HepG2 (cell line): ENCODE results near the genes PLS1 and CHST2.

DNA sequence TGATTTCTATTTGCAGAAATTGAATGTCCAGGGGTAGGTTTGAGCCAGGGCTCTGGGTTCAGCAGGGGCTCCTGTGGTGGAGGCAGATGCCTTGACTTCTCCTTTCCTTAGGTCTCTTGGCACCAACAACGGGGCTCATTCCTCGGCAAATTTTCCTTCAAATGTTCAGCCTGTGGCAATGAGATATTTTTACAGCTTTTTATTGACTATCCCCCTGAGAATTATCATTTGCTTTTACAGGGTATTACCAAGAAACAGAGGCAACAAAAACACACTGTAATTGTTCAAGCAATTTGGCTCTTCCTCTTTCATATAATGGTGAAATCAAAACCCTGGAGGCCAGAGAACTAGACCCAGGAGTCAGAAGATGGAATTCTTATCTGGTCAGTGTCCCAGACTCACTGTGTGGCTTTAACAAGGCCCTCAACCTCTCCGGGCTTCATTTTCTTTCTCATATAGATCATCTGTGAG is 40.0 kb downstream of the TRIM42 start:
- RRBS, 2 experiments = no CpG with 5 or more reads among the region's 3 CpGs
CAGE:
- cytosol, long polyA minus RNA = no peak
- cytosol, long polyA plus RNA = no peak
- long polyA plus RNA = no peak
- nucleus, long polyA minus RNA = no peak
- nucleus, long polyA plus RNA = no peak

GRCh38 chr3:140980315-140981672 is 39.2 kb downstream of the SLC25A36 start:
- RRBS, 2 experiments = no CpG with 5 or more reads among the region's 9 CpGs
CAGE:
- cytosol, long polyA minus RNA = no peak
- cytosol, long polyA plus RNA = no peak
- long polyA plus RNA = no peak
- nucleus, long polyA minus RNA = no peak
- nucleus, long polyA plus RNA = no peak

DNA sequence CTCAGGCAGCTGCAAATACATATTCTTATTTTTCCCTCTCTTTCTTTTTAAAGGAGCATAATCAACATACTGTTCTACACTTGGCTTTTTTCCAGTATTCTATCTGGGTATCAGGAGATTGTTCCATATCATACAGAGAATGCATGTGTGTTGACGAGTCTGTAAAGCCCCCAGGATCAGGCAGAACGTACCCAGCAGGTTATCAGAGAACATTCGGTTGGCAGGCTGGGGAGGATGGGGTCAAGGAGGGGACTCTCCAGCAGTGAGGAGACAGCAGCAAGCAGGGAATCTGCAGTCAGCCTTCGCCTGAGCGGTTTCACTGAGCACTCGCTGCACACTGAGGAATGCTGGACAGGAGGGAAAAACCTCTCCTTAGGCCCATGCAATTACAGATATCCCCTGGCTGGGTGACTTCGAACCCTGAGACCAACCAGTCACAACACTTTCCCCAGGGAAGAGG is 59.9 kb downstream of the PXYLP1 start:
- RRBS, 2 experiments = no CpG with 5 or more reads among the region's 7 CpGs
CAGE:
- cytosol, long polyA minus RNA = no peak
- cytosol, long polyA plus RNA = no peak
- long polyA plus RNA = no peak
- nucleus, long polyA minus RNA = no peak
- nucleus, long polyA plus RNA = no peak

DNA sequence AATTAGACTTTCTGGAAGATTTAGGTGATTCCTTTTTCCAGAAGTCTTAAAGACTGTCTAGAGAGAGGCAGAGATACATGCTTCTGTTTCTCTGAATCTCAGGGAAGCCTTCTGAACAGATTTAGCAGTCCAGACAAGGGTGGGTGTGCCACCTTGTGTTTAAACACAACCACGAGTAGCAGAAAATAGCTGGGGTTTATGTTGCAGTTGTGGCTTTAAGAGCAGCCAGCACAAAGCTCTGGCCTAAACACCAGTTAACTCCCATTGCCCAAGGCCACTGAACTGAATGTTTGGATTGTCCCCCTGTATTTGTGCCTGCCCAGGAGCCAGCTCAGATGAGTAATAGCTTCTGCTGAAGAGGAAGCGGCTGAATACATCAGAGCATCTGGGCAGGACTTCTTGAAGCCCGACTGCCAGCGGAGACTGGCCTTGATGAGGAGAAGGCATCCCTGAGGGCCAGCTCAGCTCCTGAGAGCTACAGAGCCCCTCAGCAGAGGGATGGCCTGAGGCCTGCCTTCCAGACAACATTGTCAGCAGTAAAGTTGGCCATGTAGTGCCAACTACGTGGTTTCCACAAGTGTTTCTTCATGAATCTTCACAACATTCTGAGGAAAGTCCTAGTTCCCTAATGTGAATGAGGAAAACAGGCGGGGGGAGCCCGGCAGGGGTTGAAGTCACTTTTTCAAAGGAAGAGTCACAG is 65.9 kb upstream of the ZBTB38 start:
- RRBS, 2 experiments = no CpG with 5 or more reads among the region's 7 CpGs
CAGE:
- cytosol, long polyA minus RNA = no peak
- cytosol, long polyA plus RNA = no peak
- long polyA plus RNA = no peak
- nucleus, long polyA minus RNA = no peak
- nucleus, long polyA plus RNA = no peak

DNA sequence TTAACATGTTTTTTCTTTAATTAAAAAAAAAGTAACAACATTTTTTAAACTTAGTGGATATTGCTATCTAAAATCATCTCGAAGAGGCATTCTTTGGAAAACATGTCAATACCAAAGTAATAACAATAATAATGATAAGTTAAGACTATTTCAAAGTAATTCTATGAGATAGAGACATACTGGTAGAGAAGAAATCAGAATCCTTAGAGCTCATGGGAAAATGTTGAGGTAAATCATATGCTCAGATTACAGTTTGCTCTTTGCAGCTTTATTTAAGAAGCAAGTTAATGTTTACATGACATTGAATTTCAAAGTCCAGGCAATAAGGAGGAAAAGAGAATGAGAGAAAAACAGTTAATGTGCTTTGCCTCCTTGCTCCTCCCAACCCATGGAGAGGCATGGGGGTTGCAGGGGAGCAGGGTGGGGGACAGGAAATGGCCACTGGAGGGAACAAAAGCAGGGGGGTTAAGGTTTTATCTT is 42.3 kb upstream of the ZBTB38 start:
- RRBS, 2 experiments = no CpG with 5 or more reads among the region's 1 CpG
CAGE:
- cytosol, long polyA minus RNA = no peak
- cytosol, long polyA plus RNA = no peak
- long polyA plus RNA = no peak
- nucleus, long polyA minus RNA = no peak
- nucleus, long polyA plus RNA = no peak

DNA sequence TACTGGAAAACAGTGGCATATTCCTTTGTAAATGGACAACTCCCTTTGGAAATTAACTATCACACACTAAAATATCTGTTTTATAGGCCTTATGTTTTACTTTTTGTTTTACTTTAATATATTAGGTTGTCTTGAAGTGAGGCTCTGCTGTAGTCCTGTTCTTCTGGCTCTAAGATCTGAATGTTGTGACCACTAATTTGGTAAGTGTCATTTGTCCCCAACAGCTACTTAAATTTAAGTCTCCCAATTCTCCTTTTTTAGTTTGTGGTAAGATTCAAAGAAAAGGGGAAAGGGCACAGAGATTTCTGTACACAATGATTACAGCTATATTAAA is 1.4 kb downstream of the ZBTB38 start:
CAGE:
- cytosol, long polyA minus RNA = no peak
- cytosol, long polyA plus RNA = no peak
- long polyA plus RNA = no peak
- nucleus, long polyA minus RNA = no peak
- nucleus, long polyA plus RNA = no peak

DNA sequence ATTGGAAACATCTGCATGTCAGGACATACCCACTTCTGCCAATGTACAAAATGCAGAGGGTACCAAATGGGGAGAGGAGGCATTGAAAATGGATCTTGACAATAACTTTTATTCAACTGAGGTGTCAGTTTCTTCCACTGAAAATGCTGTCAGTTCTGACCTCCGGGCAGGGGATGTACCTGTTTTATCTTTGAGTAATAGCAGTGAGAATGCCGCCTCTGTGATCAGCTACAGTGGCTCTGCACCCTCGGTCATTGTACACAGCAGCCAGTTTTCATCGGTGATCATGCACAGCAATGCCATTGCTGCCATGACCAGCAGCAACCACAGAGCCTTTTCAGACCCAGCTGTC is 42.6 kb upstream of the RASA2 start:
- RRBS, 2 experiments = no CpG with 5 or more reads among the region's 4 CpGs
CAGE:
- cytosol, long polyA minus RNA = no peak
- cytosol, long polyA plus RNA = no peak
- long polyA plus RNA = no peak
- nucleus, long polyA minus RNA = no peak
- nucleus, long polyA plus RNA = no peak

DNA sequence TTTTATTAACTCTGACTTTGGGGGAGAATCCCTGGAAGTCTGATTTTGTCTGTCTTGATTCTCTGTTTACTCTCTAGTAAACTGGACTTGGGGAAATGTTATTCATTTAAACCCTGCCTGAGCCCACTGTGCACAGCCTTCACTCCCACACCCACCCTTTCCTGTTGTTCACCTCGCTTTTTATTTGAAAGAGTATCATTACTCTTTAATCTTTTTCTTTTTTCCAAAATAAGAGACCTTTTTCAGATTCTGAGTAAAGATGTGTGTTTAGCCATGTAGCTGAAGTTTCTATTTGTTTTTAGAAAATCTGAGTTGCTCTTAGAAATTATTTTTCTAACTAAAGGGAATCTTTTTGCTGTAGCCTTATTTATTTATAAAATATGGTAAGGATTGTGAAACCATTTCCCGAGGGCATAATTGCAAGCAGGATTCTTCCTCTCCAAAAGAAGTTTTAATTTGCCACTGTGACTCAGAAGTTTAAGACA is 43.3 kb downstream of the RASA2 start:
- RRBS, 2 experiments = no CpG with 5 or more reads among the region's 2 CpGs
CAGE:
- cytosol, long polyA minus RNA = no peak
- cytosol, long polyA plus RNA = no peak
- long polyA plus RNA = no peak
- nucleus, long polyA minus RNA = no peak
- nucleus, long polyA plus RNA = no peak

DNA sequence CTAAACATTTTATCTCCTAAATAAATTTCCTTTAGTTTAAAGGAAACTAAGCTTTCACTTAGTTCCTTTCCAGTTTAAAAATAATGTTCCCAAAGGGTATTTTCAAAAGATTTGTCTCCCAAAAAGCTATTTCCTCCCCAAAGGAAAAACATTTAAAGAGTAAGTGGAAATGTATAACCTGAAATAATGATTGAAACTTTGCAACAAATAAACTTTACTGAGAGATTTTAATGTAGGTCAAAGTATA is 2.0 kb downstream of the RNF7 start:
CAGE:
- cytosol, long polyA minus RNA = no peak
- cytosol, long polyA plus RNA = no peak
- long polyA plus RNA = no peak
- nucleus, long polyA minus RNA = no peak
- nucleus, long polyA plus RNA = no peak

GRCh38 chr3:141913560-141913908 is 37.1 kb downstream of the ATP1B3 start:
- RRBS, 2 experiments = no CpG with 5 or more reads among the region's 1 CpG
CAGE:
- cytosol, long polyA minus RNA = start-site peak on the plus strand at chr3:141913650-141913657, 16 reads; start-site peak on the plus strand at chr3:141913717-141913833, 41 reads
- cytosol, long polyA plus RNA = no peak
- long polyA plus RNA = no peak
- nucleus, long polyA minus RNA = no peak
- nucleus, long polyA plus RNA = no peak

GRCh38 chr3:141914092-141915196 is 38.0 kb downstream of the ATP1B3 start:
- RRBS, 2 experiments = no CpG with 5 or more reads among the region's 6 CpGs
CAGE:
- cytosol, long polyA minus RNA = no peak
- cytosol, long polyA plus RNA = no peak
- long polyA plus RNA = no peak
- nucleus, long polyA minus RNA = no peak
- nucleus, long polyA plus RNA = no peak

GRCh38 chr3:141941863-141942516 is 65.5 kb downstream of the ATP1B3 start:
- RRBS, 2 experiments = 86 to 93% methylated on average over 2 to 3 of the region's 13 CpGs
CAGE:
- cytosol, long polyA minus RNA = no peak
- cytosol, long polyA plus RNA = no peak
- long polyA plus RNA = no peak
- nucleus, long polyA minus RNA = no peak
- nucleus, long polyA plus RNA = no peak

DNA sequence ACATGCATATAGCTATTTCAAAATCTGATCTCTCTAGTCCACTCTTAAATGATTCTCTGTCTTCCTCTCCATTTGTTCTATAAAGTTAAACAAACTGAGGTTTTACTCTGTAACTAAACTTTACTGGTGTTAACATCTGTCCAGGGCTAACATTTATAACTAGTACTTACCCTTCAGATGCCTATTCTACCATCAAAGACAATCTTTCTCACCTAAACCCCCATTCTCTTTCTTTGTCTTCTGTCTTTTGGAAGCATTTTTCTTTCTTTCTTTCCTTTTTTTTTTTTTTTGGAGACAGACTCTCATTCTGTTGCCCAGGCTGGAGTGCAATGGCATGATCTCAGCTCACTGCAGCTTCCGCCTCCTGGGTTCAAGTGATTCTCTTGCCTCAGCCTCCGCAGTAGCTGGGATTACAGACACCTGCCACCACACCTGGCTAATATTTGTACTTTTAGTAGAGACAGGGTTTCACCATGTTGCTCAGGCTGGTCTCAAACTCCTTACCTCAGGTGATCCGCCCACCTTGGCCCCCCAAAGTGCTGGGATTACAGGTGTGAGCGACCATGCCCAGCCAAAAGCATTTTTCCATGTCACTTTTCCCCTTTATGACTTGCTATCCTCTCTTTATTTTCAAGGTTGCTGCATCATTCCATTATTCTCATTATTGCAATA is 58.9 kb downstream of the TFDP2 start:
- RRBS, 2 experiments = no CpG with 5 or more reads among the region's 4 CpGs
CAGE:
- cytosol, long polyA minus RNA = no peak
- cytosol, long polyA plus RNA = no peak
- long polyA plus RNA = no peak
- nucleus, long polyA minus RNA = no peak
- nucleus, long polyA plus RNA = no peak

DNA sequence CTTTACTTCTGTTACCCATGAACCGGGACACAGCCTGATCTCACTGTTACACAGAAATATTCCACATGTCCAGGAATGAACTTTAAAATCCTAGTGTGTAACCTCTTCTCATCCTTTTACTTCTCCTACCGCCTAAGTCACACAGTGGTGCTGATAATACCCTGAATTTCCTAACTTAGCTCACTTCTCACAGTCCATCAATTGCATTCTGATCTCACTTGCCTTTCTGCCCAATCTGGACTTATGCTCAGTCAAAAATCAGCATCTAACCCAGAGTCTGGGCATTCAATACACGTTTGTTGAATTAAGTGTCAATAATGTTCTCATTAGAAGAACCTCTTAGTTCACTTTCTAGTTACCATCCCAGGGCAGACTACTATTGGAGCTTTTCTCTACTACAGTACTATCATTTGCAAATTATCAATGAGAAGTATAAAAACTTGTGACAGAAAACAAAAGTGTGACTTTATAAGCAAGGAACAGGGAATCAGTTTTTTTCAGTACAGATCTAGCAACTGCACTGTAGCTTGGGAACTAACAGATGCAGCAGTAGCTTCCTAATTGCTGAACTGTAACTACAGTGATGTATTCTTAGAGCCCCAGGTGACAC is 17.0 kb downstream of the XRN1 start:
- RRBS, 2 experiments = no CpG with 5 or more reads among the region's 3 CpGs
CAGE:
- cytosol, long polyA minus RNA = no peak
- cytosol, long polyA plus RNA = no peak
- long polyA plus RNA = no peak
- nucleus, long polyA minus RNA = no peak
- nucleus, long polyA plus RNA = no peak

DNA sequence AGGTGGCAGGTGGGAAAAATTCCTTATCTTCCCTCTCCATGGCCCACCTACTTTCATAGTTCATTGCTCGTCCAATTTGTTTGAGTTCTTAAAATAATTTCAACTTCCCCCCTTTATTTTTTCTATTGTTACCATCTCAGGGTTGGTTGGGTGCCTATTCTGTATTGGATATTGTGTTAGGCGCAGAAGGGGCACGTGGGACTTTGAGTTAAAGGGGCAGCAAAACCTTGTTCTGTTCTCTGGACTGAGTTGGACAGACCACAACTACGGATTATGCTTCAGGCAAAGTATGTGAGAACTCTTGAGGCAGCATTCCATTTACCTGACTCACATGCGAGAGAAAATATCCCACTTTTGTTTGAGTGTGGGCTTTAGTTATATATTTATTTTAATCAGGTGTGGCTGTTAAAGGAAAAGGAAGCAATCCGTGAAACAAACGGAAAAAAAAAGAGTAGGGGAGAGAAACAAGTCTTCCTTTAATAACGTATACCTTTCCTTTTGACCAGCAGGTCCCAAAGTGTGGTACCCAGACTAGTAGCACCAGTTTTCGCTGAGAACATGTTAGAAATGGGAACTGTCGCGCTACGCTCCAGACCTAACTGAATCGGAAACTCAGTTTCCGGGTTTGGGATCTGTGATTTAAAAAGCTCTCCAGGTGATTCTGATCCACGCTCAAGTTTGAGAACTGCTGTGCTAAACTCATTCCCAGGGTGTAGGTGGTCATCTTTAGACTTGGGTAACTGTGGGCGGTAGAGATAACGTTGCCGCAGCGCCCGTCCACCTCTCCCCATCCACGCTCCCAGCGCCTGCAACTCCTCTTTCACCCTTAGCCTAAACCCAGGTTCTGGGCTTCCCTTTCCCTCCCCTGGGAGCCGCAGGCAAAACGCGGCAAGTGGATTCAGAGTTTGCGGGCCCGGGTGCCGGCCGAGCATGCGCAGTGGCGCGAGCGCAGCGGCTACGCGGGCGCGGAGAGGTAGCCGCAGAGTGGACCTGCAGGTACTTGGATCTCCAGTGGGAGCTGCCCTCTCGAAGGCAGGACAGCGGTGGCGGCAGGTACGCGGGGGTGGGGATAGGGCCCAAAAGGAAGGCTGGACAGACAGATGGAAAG is at the start of gene PLS1:
Gene PLS1 (plus strand): TSS at position 937 of the 1,108 bp plus-strand sequence.
- RRBS, 2 experiments = no CpG with 5 or more reads among the region's 44 CpGs
CAGE:
- cytosol, long polyA minus RNA = start-site peak on the plus strand centred at position 971 of the sequence, 29 bp wide, 101 reads
- cytosol, long polyA plus RNA = start-site peak on the plus strand centred at position 978 of the sequence, 20 bp wide, 93 and 108 reads in 2 replicates
- long polyA plus RNA = start-site peak on the plus strand centred at position 986 of the sequence, 36 bp wide, 143 and 154 reads in 2 replicates
- nucleus, long polyA minus RNA = no peak
- nucleus, long polyA plus RNA = start-site peak on the plus strand centred at position 987 of the sequence, 55 bp wide, 108 and 269 reads in 2 replicates

- RRBS, 2 experiments = no CpG with 5 or more reads among the region's 7 CpGs
CAGE:
- cytosol, long polyA minus RNA = no peak
- cytosol, long polyA plus RNA = no peak
- long polyA plus RNA = no peak
- nucleus, long polyA minus RNA = no peak
- nucleus, long polyA plus RNA = no peak
Measured at GRCh38 chr3:142866645-142867278, 22.1 kb downstream of the PCOLCE2 start.

- RRBS, 2 experiments = 29 to 30% methylated on average over 57 of the region's 119 CpGs
CAGE:
- cytosol, long polyA minus RNA = no peak
- cytosol, long polyA plus RNA = no peak
- long polyA plus RNA = no peak
- nucleus, long polyA minus RNA = no peak
- nucleus, long polyA plus RNA = no peak
Measured at GRCh38 chr3:143119511-143120397, at the start of gene CHST2. Gene CHST2 (plus strand): TSS chr3:143119771.

GRCh38 chr3:146158950-146159606 is 1.9 kb downstream of the PLOD2 start:
- RRBS, 2 experiments = no CpG with 5 or more reads among the region's 5 CpGs
CAGE:
- cytosol, long polyA minus RNA = no peak
- cytosol, long polyA plus RNA = no peak
- long polyA plus RNA = no peak
- nucleus, long polyA minus RNA = no peak
- nucleus, long polyA plus RNA = no peak

DNA sequence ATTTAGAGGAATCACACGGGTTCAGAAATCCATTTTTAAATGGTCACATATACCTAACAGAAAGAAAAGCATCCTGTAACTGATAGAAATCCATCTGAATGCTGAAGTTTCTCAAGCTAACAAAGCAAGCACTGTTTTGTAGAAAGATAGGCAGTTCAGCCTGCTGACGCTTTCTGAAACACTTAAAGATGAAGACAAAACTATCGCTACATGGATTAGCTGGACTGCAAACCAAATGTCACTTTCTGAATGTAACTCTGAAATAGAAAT is 1.4 kb downstream of the PLOD2 start:
- RRBS, 2 experiments = no CpG with 5 or more reads among the region's 3 CpGs
CAGE:
- cytosol, long polyA minus RNA = no peak
- cytosol, long polyA plus RNA = no peak
- long polyA plus RNA = no peak
- nucleus, long polyA minus RNA = no peak
- nucleus, long polyA plus RNA = no peak

GRCh38 chr3:146160006-146160455 is 953 bp downstream of the PLOD2 start:
- RRBS, 2 experiments = no CpG with 5 or more reads among the region's 9 CpGs
CAGE:
- cytosol, long polyA minus RNA = no peak
- cytosol, long polyA plus RNA = no peak
- long polyA plus RNA = no peak
- nucleus, long polyA minus RNA = no peak
- nucleus, long polyA plus RNA = no peak